ENCODE results near the genes ODF2L and CLCA4.

DNA sequence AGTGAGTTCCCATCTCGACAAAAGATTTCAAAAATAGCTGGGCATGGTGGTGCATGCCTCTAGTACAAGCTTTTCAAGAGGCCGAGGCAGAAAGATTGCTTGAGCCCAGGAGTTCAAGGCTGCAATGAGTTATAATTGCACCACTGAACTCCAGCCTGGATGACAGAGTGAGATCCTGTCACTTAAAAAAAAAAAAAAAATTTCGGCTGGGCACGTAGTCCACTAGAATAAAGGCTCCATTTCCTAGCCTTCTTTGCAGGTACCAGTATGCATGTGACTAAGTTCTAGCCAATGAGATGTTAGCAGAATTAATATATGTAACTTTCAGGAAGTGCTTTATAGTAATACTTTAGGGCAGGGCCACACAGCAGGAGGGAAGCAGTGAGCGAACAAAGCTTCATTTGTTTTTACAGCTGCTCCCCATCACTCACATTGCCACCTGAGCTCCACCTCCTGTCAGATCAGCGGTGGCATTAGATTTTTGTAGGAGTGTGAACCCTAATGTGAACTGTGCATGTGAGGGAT, 28.8 kb upstream of the SYDE2 start:
- PRO-cap, result no peak
- RAMPAGE, long total RNA, 4 experiments, result no peak in any of the 4 experiments

GRCh38 chr1:85275583-85276070, 805 bp downstream of the BCL10 start:
- PRO-cap, result no peak
- RAMPAGE, long total RNA, 4 experiments, result no peak in any of the 4 experiments

DNA sequence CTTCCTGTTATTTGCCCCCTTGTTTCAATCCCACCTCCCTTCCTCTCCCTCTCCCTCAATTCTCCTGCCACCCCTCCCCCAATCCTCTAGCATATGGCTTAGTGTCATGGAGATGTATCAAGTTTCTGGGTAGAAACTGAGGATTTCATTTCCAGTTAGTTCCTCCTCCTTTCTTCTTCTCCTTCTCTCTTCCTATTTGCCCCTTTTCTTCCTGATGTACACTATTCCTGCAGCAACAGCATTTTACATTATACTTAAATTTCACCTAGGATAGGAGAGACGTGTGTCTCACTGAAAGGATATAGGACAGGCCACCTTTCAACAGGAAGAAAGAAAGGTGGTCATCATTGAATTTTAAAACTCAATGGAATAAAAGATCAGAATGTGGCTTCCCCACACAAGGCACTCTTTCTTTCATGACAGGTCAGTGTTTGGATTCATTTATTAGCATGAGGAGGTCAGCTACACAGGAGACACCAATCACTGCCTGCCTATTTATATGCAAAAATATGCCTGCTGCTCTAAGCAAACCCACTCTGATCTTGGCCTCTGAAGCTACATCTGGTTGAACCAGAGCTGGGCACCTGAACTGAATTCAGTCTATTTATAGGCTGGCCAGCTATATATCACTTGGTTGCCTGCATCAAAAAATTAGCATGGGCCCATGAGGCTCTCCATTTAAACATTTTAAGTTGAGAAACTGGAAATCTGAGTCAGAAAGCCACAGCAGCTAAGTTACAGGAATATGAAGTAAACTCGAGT, 18.1 kb downstream of the DDAH1 start:
- PRO-cap, result no peak
- RAMPAGE, long total RNA, 4 experiments, result no peak in any of the 4 experiments

DNA sequence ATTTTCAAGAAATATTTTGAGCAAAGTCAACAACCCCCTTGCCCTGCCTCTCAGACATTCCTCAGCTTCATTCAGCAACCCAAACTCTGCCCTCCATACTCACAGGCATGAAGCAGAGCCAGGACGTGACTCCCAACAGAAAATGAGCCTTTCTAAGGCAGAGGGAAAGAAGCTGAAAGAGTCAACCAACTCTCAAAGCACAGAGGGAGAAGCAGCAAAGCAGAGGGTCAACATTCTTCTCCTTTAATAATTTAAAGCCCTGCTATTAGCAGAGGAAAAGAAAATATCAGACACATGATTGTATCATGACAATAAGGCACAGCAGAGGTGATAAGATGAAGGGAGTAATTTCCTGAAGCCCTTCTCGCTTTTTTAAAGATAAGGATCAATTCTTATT, 35.5 kb upstream of the CCN1 start:
- PRO-cap, result no peak
- RAMPAGE, long total RNA, 4 experiments, result no peak in any of the 4 experiments

DNA sequence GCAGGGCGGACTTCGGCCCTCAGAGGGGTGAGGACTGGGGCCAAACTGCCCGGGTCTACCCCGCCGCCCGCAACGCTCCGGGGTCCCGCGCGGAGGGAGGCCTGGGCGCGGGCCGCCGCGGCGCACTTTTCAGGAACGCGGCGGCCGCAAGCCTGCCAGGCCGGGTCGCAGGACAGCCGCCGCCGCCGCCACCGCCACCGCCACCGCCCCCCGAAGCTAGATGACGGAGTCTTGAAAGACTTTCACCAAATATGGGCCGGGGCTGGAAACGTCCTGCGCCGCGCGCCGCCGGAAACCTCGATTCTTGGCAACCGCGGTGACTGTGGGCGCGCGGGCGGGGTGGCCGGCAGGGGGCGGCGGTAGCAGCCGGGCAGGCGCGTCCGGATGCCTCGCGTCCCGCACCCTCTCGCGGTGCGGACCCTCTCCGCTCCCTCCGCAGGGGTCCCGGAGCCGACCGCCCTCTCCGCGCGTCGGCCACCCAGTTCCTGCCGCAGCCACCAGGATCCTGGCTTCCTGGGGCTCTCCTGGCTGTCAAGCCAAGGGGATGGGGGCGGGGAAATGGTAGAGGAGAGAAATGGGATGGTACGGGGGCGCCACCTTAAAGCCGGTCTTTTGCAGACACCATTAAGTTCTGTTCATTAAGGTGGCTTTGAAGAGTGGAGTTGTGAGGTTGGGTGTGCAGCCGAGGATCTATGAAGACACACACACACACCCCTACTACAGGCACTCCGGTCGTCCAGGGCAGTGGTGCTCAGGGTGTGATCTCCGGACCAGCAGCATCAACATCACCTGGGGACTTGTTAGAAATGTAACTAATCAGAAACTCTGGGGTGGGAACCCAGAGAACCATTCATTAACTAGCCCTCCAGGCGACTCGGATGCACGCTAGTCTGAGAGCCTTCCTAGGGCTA, 3.5 kb upstream of the CCN1 start:
- PRO-cap, result bidirectional peak, plus-strand start at position 349 of the sequence, minus-strand start at position 167 of the sequence; bidirectional peak, plus-strand start at position 722 of the sequence, minus-strand start at position 746 of the sequence; bidirectional peak, plus-strand start outside the sequence, minus-strand start at position 799 of the sequence
- RAMPAGE, long total RNA, 4 experiments, result start-site peak on the plus strand in 2 of 4 experiments, centred at positions 370 to 398 of the sequence, 8 to 14 reads per replicate

GRCh38 chr1:85579982-85580317, 611 bp upstream of the CCN1 start:
- PRO-cap, result bidirectional peak, plus-strand start at chr1:85580219, minus-strand start at chr1:85579875; unidirectional peak, minus-strand start at chr1:85580274
- RAMPAGE, long total RNA, 4 experiments, result no peak in any of the 4 experiments

DNA sequence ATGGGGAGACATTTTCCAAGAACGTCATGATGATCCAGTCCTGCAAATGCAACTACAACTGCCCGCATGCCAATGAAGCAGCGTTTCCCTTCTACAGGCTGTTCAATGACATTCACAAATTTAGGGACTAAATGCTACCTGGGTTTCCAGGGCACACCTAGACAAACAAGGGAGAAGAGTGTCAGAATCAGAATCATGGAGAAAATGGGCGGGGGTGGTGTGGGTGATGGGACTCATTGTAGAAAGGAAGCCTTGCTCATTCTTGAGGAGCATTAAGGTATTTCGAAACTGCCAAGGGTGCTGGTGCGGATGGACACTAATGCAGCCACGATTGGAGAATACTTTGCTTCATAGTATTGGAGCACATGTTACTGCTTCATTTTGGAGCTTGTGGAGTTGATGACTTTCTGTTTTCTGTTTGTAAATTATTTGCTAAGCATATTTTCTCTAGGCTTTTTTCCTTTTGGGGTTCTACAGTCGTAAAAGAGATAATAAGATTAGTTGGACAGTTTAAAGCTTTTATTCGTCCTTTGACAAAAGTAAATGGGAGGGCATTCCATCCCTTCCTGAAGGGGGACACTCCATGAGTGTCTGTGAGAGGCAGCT, 2.5 kb downstream of the CCN1 start:
- PRO-cap, result no peak
- RAMPAGE, long total RNA, 4 experiments, result no peak in any of the 4 experiments

DNA sequence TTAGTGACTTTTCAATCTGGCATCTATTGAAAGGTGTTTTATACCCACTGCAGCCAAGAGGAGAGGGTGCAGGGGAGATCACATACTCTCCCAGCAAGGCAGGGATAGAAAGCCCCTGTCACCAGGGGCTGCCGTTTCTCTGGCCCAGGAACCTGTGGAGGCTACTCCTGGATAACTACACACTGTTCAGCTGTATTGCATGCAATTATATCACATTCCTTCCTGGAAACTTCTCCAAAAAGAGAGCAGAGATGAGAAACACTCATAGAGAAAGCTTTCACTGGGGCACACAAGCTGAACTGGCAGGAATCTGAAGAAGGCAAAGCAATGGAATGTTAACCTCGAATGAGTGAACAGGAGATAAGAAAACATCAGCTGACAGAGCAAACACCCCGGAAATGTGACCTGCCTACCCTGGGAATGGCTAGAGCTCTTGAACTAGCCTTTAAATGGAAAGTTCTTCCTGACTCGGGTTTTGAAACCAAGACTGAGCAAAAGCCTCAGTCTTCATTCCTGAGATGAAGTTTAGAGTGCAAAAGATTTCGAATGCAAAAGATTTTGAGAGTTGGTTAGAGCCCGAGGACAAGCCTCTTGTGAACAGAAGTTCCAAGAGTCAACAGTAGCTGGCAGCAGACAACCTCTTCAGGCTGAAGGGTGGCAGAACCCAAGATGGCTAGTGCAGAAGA, 32.2 kb downstream of the CCN1 start:
- PRO-cap, result no peak
- RAMPAGE, long total RNA, 4 experiments, result no peak in any of the 4 experiments

DNA sequence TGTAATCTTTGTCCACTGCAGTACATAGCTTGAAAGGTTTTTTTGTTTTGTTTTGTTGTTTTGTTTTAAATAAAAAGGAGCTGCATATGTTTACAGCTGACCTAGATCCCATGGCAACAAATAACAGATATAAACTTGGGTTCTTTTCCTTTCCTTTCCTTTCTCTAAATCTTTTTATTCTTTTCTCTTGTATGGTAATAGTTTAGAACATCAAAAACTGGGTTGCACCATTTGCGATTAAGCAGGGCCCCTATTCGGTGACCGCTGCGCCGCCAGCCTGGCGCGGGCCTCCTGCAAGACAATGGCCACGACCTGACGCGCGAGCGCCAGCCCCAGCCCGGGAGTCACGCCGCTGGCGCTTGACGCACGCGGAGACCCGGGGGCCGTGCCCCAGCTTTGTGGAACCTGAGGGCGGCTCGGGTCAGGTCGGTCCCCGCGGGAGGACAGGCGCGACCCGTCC, 35.2 kb downstream of the CCN1 start:
- PRO-cap, result no peak
- RAMPAGE, long total RNA, 4 experiments, result no peak in any of the 4 experiments

- PRO-cap, result bidirectional peak, plus-strand start at chr1:86396410, minus-strand start at chr1:86396283
- RAMPAGE, long total RNA, 4 experiments, result start-site peak on the minus strand in 3 of 4 experiments, at chr1:86396052-86396347 at its widest, 18 to 137 reads per replicate
These were observed at the start of gene ODF2L for GRCh38 chr1:86395692-86396818. TSS of gene ODF2L (minus strand) at chr1:86396323.

DNA sequence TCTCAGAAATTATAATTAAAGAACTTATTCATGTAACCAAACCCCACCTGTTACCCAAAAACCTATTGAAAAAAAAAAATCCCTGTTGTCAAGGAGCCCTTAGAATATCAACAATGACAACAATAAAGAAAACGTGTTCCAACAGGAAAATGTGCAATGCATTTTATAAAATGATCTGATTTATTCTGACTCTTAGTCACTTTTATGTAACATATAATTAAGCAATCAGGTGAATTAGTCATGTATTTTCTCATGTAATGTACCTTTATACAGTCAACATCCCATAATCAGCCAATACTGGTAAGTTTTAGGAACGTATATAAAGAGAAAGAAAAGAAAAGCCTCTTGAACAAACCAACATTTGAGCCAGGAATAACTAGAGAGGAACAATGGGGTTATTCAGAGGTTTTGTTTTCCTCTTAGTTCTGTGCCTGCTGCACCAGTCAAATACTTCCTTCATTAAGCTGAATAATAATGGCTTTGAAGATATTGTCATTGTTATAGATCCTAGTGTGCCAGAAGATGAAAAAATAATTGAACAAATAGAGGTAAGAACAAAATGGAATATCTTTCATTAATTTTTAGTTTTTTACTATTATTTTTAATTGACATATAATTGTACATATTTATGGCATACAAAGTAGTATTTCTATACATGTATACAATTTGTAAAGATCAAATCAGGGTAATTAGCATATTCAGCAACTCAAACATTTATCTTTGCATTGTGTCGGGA, at the start of gene CLCA4:
TSS of gene CLCA4 (plus strand) at position 348 of the 736 bp plus-strand sequence.
- PRO-cap, result no peak
- RAMPAGE, long total RNA, 4 experiments, result no peak in any of the 4 experiments

DNA sequence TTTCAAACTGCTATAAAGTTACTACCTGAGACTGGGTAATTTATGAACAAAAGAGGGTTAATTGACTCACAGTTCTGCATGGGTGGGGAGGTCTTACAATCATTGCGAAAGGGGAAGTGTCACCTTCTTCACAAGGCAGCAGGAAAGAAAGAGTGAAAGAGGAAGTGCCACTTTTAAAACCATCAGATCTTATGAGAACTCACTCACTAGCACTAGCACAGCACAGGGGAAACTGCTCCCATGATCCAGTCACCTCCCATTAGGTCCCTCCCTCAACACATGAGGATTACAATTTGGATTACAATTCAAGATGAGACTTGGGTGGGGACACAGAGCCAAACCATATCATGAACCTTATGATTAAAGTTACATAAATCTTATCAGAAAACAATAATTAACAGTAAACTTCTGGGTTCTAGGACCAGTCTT, 70.1 kb downstream of the CLCA4 start:
- PRO-cap, result no peak
- RAMPAGE, long total RNA, 4 experiments, result no peak in any of the 4 experiments

- PRO-cap, result no peak
- RAMPAGE, long total RNA, 4 experiments, result no peak in any of the 4 experiments
These were observed 802 bp upstream of the SH3GLB1 start for GRCh38 chr1:86703594-86703953.

DNA sequence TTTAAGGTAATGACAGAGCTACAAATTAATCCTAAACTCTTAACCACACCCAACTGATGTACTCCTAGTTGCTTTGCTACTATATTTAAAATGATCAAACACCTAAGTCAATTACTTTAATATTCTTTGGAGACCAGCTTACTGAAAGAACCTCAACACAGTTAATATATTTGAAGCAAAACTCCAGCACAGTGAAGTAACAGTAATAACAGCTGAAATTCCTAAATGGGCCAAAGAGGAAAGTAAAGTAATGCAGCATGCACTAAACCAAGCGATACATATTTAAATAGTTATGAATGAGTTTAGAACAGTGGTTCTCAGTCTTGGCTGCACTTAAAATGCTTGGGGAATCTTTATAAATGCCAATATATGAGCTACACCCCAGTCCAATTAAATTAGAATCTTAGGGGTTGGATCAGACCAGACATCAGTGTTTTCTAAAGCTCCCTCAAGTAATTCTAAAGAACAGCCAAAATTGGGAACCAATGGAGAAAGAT, 6.3 kb downstream of the SH3GLB1 start:
- PRO-cap, result no peak
- RAMPAGE, long total RNA, 4 experiments, result no peak in any of the 4 experiments

- PRO-cap, result no peak
- RAMPAGE, long total RNA, 4 experiments, result no peak in any of the 4 experiments
These were observed 1.5 kb downstream of the HS2ST1 start for GRCh38 chr1:86915939-86916265.

GRCh38 chr1:87335002-87335776, 6.5 kb downstream of the LMO4 start:
- PRO-cap, result bidirectional peak, plus-strand start at chr1:87335314, minus-strand start at chr1:87334967; bidirectional peak, plus-strand start at chr1:87335424, minus-strand start at chr1:87335457; unidirectional peak, minus-strand start at chr1:87335526
- RAMPAGE, long total RNA, 4 experiments, result no peak in any of the 4 experiments

DNA sequence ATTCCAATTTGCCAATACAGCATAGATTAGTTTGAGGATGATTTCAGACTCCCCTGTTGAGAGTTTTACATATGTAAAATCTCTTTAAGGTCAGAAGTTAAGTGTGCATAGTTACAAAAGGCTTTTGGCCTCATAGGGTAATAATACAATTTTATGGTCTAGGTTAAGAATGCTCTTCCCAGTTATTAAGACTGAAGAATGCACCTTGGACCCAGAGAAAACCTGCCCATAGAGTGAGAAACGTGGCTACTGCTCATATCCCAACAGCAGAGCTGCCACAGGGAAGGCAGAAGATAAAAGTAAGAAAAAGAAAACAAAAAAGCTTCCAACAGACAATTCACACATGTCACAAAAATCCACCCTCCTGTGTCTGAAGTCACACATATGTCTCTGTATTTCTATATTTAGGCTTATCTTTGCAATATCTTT, 255.9 kb downstream of the LMO4 start:
- PRO-cap, result no peak
- RAMPAGE, long total RNA, 4 experiments, result no peak in any of the 4 experiments

GRCh38 chr1:88311901-88312481, 372.1 kb upstream of the PKN2 start:
- PRO-cap, result no peak
- RAMPAGE, long total RNA, 4 experiments, result no peak in any of the 4 experiments

DNA sequence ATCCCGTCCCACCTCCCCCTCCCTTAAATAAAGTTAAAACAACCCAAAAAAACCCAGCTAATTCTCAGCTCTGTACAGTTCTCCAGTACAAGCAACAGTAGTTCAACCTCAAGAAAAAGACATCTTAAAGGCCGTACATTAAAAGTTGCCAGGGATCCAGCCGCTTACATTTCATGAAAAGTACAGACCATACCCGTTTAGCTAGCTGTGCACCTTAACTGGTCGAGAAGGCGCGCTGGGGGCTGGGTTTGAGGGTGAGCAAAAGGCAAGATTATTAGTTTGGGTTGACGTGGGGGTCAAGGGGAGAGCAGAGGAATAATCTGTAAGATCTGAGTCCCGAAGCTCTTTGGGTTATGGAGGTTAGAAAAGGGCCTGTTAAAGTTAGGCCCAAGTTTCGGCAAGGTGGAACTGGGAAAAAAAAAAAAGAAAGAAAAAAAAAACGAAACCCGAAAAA, 574 bp upstream of the PKN2 start:
- PRO-cap, result no peak
- RAMPAGE, long total RNA, 4 experiments, result no peak in any of the 4 experiments

- PRO-cap, result no peak
- RAMPAGE, long total RNA, 4 experiments, result no peak in any of the 4 experiments
These were observed 11.8 kb downstream of the GBP3 start for GRCh38 chr1:89010880-89011311.

Data from esophagus muscularis mucosa (tissue), 4 donors.